Pericardium fibroblast (primary cell): ENCODE measurements around the genes JOSD2, SHANK1, ACP4 and KLK8.

GRCh38 chr19:49972005-49972429 lies 11.0 kb upstream of the SIGLEC11 start:
- RAMPAGE, long total RNA, result no peak

GRCh38 chr19:49988187-49989228 lies 27.5 kb upstream of the SIGLEC11 start:
- RAMPAGE, long total RNA, result no peak

DNA sequence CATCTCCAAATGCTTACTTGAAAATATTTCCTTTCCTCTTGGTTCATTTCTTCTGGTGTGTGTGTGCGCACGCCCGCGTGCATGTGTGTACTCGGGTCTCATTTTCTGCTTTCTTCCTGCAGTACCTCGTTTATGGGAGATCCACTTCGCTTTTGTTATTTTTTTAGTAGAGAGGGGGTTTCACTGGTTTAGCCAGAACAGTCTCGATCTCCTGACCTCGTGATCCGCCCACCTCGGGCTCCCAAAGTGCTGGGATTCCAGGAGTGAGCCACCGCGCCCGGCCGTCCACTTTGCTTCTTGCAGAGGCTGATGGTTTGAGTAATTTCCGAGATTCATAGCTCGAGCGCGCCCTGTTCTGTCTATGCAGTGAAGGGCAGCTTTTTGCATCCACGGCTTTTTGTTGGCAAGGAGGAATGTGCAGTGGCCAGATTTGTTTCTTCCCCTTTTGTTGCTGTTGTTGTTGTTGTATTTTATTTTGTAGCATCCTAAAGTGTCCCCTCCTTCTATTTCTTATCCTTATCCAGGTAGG lies 26.0 kb downstream of the IZUMO2 start:
- RAMPAGE, long total RNA, result no peak

DNA sequence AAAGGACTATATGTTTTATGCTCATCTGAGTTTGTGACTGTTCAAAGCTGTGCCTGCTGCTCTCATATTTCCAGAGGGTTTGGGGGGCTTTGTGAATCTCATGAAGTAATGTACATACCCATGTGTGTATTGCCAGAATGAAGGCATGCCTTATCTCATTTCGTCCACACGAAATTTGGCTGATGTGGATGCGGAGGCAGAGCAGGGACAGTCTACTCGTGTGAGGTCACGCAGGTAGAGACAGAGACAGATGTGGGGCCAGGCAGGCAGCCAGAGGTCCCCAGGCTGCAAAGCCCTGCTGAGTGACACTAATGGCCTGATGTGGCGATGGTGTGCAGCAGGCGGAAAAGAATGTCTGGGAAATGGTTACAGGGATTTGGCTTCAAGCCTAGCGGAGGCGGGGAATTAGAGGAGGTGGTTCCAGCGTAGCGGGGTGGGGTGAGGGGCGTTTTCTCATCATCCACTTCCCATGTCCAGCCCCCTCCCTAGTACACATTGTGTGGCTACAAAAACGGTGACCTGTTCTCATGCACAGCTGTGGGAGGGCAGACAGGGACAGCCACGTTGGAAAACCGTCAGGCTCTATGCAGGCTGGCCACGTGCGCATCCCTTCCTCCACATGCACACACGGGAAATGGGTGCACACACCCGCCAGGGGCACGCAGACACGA lies 4.3 kb upstream of the IZUMO2 start:
- RAMPAGE, long total RNA, result no peak

DNA sequence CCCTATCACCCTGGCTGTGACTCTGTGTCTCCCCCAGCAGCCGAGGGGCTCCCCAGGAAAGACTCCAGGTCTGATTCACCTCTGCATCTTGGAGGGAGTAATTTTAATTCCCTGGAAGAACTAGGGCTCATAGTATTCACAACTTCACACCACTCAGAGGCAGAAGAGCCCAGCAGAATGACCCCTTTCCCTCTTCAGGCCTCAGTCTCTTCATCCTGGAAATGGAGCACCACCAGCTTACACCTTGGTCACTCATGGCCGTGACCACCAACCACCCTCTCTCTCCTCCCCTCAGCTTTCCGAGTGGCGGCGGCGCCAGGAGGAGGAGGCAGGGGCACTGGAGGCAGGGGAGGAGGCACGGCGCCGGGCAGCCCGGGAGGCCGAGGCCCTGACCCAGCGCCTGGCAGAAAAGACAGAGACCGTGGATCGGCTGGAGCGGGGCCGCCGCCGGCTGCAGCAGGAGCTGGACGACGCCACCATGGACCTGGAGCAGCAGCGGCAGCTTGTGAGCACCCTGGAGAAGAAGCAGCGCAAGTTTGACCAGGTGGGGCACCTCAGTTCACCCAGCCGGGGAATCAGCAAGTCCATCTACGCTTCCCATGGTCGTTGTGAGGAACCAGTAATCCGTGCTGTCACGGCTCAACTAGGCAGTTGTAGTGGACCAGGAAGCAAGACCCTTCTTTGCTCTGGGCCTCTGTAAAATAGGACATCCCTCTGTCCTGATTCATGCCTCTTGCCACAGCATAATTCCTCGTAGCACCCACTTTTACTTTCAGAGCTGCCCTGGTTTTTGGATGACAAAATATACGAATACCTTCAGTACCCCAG lies 47.7 kb downstream of the KCNC3 start:
- RAMPAGE, long total RNA, result no peak

DNA sequence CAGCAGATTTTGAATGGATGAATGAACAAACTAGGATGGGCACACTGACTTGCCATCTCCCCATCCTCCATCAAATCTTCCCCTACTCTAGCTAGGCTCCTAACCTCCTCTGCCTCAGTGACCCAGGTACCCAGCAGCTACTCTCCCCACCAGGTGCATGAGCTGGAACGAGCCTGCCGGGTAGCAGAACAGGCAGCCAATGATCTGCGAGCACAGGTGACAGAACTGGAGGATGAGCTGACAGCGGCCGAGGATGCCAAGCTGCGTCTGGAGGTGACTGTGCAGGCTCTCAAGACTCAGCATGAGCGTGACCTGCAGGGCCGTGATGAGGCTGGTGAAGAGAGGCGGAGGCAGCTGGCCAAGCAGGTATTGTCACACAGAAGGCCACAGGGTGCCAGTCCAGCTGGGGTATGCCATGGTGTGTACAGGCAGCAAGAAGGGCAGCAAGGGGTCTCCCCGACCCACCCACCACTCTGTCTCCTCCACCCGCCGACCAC lies 39.8 kb downstream of the KCNC3 start:
- RAMPAGE, long total RNA, result no peak

DNA sequence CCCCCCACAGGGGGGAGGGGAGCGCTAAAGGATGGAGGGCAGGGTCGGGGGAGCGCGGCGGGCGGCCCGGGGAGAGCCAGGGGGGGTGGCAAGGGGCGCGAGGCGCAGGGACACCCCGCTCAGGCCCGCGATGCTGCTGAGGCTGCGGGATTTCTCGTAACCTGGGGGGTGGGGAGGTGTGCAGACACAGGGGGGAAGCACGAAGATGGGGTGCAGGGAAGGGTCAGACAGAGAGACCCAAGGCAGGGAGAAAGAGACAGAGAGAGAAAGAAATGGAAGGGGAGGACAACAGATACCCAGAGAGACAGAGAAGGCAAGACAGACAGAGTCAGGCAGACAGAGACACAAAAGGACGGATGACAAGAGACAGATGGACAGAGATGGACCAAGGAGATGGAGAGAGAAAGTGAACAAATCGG lies 14.3 kb downstream of the KCNC3 start:
- RAMPAGE, long total RNA, result no peak

- RAMPAGE, long total RNA, result no peak
Observed at GRCh38 chr19:50331879-50333025, 3.1 kb upstream of the KCNC3 start.

DNA sequence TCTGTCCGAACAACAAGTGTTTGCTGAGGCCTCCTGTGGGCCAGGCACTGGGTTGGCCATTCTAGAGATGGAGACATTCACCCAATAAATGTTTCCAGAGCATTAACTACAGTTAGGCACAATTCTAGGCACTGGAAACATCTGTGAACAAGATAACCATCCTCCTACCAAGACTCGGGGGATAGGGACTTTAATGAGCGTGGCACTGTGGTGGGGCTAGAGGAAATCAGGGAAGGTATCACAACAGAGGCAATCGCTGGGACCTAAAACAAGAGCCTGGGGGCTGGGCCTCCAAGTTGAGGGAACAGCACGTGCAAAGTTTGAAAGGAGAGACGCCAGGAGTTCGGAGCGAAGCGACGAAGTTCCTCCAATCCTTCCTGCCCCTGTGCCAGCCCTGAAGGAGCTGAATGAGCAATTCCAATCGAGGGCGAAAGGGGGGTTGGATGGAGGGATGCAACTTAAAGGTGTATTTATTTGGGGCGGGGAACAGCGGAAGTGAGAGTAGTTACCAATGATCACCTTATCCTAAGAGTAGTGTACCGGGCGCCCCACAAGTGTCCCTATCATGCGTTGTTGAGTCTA lies 773 bp upstream of the POLD1 start:
- RAMPAGE, long total RNA, result no peak

GRCh38 chr19:50505967-50506414 lies 5.0 kb downstream of the JOSD2 start:
- RAMPAGE, long total RNA, result no peak

DNA sequence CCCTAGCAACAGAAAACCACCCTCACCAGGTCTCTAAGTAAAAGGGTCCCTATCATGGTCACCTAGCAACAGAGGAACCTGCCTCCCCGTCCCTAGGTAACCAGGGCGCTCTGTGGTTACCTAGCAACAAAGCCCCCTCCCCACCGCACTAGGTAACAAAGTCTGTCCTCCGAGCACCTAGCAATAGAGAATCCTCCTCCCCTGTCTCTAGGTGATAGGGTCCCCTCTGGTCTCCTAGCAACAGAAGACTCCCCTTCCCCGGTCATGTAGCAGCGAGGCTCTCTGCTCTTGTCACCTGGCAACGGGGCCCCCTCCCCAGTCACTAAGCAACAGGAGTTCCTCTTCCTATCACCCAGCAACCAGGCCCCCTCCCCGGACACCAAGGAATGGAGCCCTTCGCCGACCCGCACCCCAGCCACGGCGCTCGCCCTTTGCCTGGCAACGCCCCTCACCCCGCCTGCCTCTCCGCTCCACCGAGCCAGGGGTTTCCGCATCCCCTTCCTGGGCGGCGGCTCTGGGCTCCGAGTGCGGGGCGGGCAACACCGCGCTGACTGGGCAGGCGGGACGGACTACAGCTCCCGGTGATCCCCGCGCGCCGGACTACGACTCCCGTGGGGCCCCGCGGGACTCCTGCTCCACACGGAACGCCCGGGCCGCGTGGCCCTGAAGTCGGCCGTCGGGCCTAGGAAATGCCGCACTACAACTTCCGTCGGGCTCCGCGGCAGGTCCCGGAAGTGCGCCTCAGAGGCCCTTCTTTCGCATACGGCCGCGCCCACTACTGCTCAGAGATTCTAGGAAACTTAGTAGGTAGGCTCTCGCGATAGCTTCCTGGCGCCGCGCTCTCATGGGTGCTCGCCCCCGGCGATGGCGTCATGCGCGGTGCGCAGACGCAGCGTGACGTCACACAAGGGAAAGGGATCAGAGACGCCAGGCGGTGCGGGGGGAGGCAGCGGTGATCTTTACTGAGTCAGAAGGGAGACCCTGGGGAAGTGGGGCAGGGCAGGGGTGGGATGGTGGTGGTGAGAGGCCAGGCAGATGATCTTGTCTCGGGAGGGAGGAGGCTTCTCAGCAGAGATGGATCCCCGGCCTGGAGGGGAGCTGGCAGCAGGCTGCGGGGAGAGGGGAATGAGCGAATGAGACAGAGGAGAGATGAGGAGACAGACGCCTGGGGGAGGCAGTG lies at the start of gene JOSD2:
TSS of gene JOSD2 (minus strand) at position 527 of the 1,180 bp plus-strand sequence.
- RAMPAGE, long total RNA, result start-site peak on the minus strand centred at position 505 of the sequence, 110 bp wide, 155 and 47 reads in 2 replicates

GRCh38 chr19:50511845-50512277 lies 870 bp upstream of the JOSD2 start:
- RAMPAGE, long total RNA, result no peak

GRCh38 chr19:50719547-50719929 lies at the start of gene SHANK1:
SHANK1 (minus strand) TSS chr19:50719802.
- RAMPAGE, long total RNA, result no peak

- RAMPAGE, long total RNA, result no peak
Observed at GRCh38 chr19:50724968-50726155, 2.2 kb downstream of the CLEC11A start.

- RAMPAGE, long total RNA, result no peak
Observed at GRCh38 chr19:50790037-50790585, at the start of gene ACP4. ACP4 (plus strand) TSS chr19:50790415.

GRCh38 chr19:50803558-50804309 lies 13.5 kb downstream of the ACP4 start:
- RAMPAGE, long total RNA, result no peak

DNA sequence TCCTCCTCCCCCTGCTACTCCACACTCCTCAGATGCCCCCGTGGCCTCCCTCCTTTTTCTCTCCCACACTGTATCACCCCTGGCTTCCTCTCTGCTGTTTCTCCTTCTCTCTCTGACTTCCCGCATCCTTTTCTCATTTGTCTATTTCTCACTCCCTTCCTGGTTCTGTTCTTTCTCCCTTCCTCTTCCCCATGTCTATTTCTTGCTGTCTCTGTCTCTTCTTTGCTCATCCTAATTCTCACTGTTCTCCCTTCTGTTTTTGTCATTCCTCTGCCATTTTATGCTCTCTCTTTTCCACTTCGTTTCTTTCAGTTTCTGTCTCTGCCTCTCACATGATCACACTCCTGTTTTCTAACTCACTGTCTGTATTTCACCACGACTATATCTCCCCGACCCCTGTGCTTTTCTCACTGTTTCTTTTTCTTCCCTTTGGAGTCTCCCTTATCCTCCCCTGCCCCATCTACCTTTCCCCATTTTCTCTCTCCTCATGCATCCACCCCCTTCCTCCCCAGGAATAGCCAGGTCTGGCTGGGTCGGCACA lies 2.8 kb downstream of the KLK2 start:
- RAMPAGE, long total RNA, result no peak

DNA sequence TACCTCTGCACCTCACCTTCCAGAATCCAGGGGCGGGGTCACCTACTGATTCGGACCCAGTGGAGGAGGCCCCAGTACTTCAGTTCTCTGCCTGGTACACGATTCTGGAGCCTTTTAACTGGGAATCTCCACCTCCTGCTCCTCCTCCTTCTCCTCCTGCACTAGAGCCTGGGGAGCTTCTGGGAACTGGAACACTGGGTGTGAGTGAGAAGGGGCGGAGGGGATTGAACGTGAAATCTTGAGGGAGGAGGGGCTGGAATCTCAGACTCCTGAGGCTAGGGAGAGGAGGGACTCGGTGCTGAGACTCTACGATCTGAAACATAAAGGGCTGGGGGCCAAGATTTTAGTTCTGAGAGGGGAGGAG lies at the start of gene KLK8:
TSS of gene KLK8 (minus strand) at position 89 of the 364 bp plus-strand sequence.
- RAMPAGE, long total RNA, result no peak

DNA sequence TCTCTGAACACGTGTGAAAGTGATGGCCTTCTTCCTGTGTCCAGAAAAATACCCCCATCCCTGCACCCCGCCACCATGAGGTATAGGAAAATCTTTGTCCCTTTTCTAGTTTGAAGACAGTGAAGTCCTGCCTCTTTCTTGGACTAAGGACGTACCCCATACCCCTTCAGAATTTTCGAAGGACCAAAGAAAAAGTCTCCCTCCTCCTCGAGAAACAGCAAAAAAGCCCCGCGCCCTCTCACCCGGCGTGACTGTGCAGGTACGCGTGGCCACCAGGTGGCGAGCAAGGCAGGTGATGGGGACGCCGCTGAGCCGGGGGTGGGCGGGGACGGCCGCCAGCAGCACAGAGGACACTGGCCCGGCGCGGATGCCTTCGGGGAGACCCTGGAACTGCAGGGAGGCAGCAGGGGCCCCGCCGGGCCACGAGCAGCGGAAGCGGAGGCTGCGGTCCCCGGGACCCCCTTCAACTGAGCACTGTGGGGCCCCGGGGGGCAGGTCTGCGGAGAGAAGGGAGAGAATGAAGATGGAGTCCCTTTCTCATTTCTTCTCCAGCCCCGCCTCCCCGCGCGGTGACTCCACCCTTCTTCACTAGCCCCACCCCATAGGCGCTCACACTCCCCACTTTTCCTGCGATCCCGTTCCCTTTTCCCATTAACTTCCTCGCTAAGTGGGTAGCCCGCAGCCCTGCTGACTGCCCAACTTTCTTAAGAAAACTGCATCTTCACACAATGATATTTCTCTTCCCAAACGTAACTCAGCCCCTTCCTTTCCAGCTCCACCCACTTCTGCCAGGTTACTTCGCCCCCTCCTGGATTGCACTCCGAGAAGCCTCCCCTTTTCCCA lies 3.1 kb downstream of the VSIG10L start:
- RAMPAGE, long total RNA, result no peak

DNA sequence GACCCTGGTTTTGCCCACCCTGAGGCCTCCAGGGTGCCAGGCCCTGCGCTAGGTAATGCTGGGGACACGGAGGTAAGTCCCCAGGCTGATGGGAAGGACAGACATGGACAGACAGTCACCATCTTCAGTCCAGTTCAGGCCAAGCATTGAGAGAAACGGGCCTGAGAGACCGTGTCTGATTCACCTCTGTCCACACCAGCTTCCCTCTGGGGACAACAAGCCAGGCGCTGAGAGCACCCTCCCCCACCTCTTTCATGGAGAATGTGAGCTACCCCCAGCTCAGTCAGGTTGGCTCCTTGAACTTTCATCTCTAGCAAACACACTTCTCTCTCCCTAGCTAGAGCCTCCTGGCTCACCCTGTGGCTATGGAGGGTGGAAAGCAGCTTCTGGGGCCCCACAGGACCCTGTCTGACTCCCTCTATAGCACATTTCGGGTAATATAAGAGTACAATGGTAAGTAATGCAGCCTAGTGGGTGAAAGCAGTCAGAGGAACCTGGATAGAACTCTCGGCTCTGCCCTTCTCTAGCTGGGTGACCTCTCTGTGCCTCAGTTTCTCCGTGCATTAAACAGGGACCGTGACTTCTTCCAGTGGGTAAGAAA lies 677 bp downstream of the ETFB start:
- RAMPAGE, long total RNA, result no peak